H9 (cell line): ENCODE results near the gene GOSR2.

DNA sequence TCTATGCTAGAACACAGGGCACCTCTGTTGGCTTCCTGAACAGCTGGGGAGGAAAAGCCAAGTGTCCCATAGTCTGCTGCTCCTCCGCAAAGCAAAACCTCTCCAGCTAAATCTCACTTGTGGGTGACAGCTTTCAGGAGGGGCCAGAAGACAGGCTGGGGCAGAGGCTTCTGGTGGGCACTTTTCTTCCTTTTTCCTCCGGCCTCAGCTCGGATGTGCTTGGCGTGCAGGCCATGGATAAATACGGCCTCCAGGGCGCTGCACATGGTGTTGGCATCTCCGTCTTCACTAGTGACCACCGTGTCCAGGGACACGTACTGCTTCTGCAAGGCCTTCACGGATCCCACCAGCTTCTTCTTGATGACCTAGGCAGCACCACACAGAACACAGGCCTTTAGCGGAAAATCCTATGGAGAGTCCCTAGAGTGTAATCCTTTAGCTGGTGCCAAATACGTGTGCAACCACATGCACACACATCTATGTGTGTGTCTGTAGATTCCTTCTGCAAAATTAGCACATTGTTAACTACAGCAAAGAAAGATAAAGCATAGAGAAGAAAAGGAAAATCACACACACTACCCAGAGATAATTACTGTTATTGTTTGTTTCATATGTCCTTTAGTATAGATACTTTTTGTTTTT lies 12.6 kb downstream of the PLEKHM1 start:
- PRO-cap = no peak

- PRO-cap = no peak
These were observed 142.9 kb upstream of the CRHR1 start for GRCh38 chr17:45641068-45641863.

DNA sequence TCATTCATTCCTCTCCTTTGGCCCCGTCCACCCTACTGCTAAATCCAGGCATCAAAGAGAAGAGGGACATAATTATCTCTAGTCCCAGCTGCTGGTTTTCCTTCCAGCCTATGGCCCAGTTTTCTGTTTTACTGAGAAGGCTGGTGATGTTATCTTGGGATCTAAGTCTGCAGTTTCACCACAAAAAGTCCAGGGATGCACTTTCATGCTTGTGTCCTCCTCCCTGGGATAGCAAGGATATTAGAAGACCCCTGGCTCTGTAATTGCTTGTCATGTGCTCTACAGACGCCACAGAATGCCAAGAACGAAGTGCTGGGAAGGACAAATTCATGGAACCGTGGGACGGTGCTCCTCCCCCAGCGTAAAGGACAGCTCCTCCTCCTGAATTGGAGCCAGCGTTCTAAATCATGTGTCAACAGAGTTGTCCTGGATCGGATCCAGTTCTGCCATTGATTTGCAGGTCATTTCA lies 8.5 kb downstream of the MAPT start:
- PRO-cap = no peak

DNA sequence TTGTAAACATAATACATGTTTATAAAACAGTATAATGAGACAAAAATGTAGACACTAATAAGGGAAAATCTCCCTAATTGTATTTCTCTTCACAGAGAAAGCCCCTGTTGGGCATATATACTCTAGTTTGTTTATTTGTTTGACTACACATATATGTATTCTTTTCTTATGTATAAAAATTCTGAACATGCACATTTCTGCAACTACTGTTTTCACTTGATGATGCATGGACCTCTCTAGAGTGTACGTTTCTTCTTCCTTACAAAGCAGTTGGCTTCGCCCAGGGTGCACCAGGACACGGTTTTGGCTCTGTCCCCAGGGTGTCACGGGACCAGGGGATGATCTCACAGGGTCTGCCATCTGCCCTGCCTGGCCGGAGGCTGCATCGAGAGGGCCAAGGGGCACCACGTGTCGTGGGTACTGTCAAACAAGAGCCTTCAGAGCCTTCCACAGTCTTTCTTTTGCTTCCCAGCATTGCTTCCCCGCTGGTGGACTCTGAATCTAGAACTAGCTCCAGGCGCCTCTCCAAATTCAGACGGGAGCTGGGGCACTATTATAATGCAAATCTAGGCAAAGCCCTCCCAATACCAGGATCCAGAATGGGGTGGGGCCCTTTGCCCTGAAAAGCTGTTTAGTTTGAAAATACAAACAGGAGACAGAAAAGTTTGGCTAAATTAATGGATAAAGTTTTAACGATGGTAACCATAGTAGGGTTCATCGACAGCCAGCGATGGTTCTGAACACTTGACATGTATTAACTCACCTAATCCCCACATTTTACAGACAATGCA lies 47.9 kb downstream of the MAPT start:
- PRO-cap = no peak

DNA sequence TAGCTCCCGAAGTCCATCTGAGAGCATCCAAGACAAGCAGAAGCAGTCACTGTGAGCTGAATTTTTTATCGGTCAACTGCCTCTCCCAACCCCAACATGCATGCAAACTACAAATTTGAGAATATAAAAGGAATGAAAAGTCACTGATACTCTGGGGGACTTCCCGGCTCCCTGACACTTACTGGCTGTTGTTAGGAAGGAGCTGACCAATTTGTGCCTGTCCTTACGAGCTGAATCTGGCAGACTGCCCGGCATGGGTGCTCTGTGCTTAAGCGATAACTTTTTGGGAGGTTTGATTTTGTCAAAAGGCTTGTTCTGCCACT lies 40.4 kb downstream of the STH start:
- PRO-cap = no peak

GRCh38 chr17:46047534-46047953 lies 48.5 kb downstream of the STH start:
- PRO-cap = no peak

- PRO-cap = no peak
These were observed 79.6 kb downstream of the STH start for GRCh38 chr17:46078354-46079278.

GRCh38 chr17:46109712-46110131 lies 83.5 kb downstream of the KANSL1 start:
- PRO-cap = no peak

DNA sequence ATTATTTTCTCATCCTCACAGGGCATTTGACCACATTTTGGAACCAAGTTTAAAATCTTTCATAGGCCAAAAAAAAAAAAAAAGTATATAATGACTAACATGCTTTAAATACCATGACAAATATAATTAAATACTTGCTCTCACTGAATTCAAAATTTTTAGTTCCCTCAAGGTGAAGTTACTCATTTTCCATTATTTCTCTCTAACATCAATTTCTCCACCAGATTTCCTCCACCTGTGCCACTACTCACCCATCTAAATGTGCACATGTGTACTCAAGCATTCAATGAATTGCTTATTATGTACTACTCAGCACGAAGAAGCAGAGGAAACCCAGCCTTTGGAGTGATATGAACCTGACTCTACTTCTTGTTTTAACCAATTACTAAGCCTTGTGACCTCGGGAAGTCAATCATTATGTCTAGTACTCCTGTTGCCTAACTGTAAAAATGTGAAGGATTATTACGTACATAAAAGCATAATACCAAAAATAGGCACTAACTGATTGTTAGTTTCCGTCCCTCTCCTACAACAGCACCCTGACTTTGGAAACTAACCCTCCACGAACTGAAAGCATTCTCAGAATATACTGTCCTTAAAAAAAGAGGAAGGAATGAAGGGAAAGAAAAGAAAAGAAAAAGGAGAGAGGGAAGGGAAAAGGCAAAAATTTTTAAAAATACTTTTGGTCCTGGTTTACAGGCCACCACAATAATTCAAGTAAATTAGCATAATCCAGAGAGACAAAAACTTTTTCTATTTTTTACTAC lies 53.8 kb downstream of the KANSL1 start:
- PRO-cap = no peak

DNA sequence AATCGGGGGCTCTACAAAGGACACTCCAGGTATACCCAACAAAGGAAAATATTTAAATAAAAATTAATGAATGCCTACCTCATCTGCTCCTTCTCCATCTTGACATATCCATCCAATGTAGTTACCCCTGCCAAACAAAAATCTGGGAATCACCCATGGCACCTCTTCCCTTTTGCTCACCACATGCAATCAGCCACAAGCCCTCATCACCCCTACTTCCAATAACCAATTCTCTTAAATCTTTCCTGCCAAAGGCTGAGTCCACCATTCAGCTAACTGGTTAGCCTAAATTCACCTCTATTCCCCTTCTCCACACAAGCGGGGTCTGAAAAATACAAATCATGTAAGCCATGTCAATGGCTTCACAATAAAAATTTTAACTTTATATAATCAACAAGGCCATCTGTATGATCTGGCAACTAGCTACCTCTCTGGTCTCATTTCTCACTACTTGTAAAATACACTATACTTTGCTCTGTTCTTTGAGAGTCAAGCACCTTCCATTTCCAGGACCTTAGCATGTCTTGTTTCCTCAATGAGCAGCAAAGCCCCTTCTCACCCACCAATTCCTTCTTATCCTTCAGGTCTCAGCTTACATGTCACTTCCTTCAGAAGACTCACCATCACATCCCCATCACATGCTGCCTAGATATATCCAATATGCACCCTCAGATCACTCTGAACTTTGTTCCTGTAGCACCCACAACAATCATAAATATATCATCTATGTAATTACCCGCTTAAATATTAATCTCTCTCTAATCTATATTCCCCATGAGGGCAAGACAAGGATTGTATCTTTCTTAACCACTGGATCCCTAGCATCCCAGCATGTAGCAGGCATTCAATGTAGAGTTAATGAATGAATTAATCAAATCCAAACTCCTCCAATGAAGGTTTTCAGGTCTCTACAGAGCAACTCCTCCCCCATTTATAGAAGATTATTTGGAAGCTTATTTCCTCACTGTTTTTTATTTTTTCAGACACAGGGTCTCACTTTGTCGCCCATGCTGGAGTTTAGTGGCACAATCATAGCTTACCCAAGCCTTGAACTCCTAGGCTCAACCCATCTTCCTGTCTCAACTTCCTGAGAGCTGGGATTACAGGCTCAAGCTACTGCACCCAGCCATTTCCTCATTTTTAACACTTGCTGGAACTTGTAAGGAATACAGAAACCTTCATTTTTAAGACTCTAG lies 30.4 kb downstream of the KANSL1 start:
- PRO-cap = no peak

GRCh38 chr17:46862926-46863506 lies 11.6 kb downstream of the WNT9B start:
- PRO-cap = bidirectional peak, plus-strand start at chr17:46863223, minus-strand start at chr17:46863070

GRCh38 chr17:46922650-46923851 lies at the start of gene GOSR2:
Gene GOSR2, plus strand, starts transcription at chr17:46923160.
- PRO-cap = bidirectional peak, plus-strand start at chr17:46923182, minus-strand start at chr17:46922919; unidirectional peak, minus-strand start at chr17:46923621

DNA sequence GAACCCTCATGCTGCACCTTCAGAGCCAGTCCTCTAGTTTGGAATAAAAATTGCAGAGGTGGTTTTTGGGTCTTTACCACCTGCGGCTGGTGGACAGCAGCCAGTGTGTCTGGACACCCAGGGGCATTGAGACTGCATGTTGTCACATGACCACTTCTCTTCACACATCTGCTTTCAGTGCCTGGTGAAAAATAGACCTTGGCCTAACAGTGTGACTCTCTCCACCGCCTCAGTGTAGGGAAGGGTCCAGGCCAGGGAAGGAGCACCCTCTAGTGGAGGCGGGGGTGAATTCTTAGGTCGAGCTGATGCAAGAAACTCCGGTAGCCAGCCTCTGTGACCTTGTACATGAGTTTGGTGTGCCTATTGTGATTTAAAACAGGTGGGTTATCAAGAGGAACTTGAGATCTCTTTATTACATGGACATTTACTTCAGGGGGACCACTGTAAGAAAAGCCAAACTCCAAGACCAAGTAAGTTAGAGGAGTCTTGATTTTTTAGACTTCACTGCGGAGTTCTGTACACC lies 17.8 kb downstream of the GOSR2 start:
- PRO-cap = no peak

DNA sequence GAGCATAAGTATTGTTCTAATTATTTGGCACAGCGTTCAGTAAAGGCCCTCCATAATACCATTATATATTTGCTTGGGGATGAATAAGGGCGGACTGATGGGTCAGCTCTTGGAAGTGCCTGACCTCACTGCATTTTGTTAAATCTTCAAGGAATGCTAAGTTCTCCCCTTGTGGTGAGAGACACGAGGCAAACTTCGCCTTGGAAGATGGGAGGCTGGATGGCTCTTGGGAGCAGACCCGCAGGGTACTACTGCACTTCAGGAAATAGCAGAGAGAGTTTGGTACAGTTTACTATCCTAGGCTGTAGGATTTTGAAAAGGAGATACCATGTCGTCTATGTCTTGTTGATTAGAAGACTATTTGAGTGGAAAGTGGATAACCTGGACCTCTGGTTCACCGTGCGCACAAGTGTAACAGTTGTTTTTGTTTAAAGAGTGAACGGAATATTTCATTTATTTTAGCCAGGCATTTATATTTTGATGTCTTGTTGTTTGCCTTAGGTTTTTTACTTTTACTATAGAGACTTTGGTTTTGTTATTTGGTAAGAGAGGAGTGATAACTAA lies 87.1 kb upstream of the RPRML start:
- PRO-cap = unidirectional peak, plus-strand start at position 191 of the sequence

DNA sequence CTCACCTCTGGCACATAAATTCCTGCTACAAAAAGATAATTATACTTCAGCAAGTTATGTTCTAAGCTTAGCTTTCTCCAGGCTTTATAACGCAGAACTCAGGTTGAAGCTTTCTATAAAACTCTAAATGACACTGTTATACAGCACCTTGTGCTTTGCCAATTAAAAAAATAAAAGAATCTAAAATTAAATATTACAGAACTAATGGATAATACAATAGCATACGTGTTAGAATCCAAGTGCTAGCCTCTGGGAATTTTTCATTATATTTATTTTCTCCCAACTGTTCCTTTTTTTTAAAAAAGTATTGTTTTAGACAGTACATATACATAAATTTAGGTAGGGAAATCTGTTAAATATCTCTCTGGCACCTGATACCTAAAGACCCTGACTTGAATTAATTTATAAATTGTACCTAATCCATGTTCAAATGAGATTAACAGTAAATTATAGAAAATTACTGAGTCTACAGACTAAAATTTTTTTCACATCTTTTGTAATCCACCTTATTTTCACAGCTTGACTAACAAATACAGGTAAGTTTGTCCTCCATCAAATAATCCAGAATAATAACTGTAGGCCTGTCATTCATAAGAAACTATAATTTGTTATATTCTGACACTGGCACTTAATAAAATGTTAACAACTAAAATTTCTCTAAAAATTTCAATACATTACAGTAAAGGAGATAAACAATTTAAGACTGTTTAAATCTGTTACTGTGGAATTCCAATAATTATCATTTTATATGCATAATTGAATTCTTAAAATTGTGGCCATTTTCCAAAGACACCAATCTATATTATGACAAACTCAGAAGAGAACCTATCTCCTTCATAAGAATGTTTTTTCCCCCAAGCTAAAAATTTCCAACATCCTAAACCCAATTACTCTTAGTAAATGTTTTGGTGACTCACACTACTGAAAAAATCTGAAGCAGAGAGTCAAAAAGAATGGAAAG lies 69.9 kb downstream of the CDC27 start:
- PRO-cap = no peak

GRCh38 chr17:47152444-47153260 lies 36.4 kb downstream of the CDC27 start:
- PRO-cap = no peak

- PRO-cap = no peak
These were observed 9.8 kb downstream of the MYL4 start for GRCh38 chr17:47218849-47219535.

DNA sequence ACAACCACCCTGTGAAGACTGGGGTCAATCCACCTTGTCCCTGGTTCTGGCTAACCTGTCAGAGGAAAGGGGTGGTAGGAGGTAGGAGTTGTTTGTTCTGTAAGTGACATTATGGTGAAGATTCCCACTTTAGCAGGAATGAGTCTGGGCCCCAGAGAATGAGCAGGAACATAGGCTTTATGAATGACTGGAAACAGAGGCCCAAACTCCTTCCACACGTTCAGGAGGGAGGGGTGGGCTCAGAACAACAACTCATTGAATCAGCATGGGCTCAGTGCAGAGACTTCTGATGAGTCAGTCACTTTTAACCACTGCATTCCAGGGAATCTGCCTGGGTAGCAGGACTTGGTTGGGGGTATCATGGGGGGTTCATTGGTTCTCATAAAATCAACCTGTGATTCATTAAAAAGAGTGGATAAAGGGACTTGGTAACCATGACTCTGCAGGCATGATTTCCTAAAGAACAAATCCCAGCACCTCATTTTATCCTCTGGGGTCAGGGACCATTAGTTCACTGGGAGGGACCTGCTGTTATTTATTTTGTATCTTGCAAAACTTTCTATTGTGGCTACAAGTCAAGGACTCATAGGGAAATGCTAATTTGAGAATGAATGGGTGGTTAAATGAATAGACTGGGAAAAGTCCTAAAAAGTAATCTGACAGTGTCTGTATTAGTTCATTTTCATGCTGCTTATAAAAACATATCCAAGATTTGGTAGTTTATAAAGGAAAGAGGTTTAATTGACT lies 13.7 kb downstream of the ITGB3 start:
- PRO-cap = no peak

- PRO-cap = no peak
These were observed 25.6 kb downstream of the ITGB3 start for GRCh38 chr17:47278948-47279930.

DNA sequence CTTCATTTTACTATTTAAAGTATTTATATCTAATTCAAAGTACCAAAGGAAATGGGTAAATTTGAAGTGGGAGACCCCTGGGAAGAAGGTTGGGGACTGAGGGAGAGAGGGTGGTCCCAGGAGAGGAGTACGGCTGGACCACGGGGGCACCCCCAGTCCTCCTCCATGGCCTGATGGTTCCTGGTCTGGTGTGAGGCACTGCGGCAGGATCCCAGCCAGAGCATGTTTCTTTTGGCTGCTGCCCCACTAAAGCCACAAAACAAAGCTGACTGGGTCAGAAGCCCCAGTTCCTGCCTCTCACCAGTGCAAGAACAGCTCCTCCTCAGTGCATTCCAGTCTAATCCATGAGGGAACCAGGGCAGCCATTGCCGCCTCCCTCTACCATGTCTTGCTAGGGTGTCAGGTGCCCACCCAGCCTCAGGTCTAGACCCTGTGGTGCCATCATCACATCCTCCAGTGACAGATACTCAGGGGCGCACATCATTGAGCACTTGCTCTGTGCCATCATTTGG lies 29.5 kb upstream of the EFCAB13 start:
- PRO-cap = no peak